Myometrial cell (primary cell): ENCODE data around the genes RNF181, C2orf68 and SFTPB.

GRCh38 chr2:85320221-85320869 is 7.4 kb downstream of the TGOLN2 start:
- RAMPAGE, long total RNA, result no peak

- RAMPAGE, long total RNA, result no peak
Measured at GRCh38 chr2:85327216-85327802, 480 bp downstream of the TGOLN2 start.

DNA sequence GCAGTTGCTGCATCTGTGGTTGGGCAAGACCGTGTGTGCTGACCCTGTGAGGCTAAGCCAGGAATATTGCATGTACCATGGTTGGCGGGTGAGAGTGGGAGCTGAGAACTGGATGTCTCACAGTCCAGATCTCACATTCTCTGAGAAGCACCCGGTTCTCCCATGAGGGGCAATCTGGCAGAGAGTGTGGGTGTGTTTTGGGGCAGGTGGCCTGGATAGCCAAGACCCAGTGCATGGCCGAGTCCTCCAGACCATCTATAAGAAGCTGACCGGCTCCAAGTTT is 16.6 kb downstream of the ELMOD3 start:
- RAMPAGE, long total RNA, result no peak

- RAMPAGE, long total RNA, result no peak
Measured at GRCh38 chr2:85396558-85397501, 13.3 kb downstream of the CAPG start.

DNA sequence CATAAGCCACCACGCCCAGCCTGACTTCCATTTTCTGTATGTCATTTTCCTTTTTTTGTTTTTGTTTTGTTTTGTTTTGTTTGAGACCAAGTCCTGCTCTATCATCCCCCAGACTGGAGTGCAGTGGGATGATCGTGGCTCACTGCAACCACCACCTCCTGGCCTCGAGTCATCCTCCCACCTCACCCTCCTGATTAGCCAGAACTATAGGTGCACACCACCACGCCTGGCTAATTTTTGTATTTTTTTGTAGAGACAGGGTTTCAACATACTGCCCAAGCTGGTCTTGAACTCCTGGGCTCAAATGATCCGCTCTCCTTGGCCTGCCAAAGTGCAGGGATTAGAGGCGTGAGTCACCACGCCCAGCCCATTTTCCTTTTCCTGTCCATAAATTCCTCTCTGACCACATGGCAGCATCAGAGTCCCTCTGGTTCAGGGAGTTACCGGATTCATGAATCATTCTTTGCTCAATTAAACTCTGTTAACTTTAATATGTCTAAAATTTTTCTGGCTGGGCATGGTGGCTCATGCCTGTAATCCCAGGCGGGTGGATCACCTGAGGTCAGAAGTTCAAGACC is 40.0 kb upstream of the MAT2A start:
- RAMPAGE, long total RNA, result no peak

GRCh38 chr2:85545202-85545544 is 6.2 kb downstream of the MAT2A start:
- RAMPAGE, long total RNA, result no peak

DNA sequence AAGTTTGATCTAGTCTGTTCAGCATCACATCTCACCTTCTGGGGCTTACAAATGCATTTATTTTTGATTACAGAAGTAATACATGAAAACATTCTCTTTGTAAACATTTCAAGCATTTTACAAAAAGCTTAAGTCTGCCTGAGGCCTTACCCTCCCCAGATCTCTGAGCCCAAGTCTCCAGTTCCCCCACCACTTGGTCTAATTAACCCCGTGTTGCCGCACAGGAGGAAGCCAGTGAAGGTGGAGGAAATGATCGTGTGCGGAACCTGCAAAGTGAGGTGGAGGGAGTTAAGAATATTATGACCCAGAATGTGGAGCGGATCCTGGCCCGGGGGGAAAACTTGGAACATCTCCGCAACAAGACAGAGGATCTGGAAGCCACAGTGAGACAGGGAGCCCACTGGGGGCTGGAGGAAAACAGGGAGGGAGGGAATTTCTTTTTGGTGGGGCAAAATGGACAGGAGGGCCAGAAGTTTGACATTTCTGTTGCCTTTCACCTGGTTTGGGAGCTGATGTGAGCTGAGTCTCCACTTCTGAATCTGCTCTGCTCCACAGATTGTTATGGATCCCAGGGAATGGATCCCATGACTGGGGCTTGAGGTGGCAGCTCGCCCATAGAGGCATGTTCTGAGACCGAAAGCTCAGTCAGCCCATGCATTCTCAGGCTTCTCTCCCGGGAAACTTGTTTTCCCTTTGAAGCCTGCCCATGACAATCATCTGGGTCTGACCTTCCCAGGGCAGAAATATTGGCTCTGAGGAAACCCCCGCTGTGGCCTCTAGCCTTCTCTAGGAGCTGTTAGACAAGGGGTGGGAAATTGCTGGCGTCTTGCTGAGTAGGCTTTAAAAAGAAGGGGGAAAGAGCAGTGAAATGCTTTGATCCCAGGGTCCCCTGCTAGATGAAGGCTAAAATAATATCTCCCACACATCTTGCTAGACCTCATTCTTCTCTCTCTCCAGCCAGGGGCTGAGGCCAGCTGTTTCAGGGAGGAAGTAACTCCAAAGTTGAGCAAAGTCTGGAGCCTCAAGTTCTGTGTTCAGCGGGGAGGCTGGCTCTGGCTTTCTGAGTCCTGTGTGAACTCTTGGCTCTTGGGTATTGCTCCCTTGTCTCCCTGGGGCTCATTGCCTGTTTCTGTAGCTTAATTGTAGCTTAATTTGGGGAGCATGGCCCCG is 1.8 kb downstream of the VAMP8 start:
- RAMPAGE, long total RNA, result no peak

GRCh38 chr2:85583594-85583851 is 708 bp upstream of the VAMP5 start:
- RAMPAGE, long total RNA, result no peak

- RAMPAGE, long total RNA, result no peak
Measured at GRCh38 chr2:85590979-85591363, 4.6 kb upstream of the RNF181 start.

- RAMPAGE, long total RNA, result start-site peak on the plus strand at chr2:85595721-85595757, 2,414 and 3,934 reads in 2 replicates
Measured at GRCh38 chr2:85594785-85595862, at the start of gene RNF181. Gene RNF181, plus strand, starts transcription at chr2:85595745.

DNA sequence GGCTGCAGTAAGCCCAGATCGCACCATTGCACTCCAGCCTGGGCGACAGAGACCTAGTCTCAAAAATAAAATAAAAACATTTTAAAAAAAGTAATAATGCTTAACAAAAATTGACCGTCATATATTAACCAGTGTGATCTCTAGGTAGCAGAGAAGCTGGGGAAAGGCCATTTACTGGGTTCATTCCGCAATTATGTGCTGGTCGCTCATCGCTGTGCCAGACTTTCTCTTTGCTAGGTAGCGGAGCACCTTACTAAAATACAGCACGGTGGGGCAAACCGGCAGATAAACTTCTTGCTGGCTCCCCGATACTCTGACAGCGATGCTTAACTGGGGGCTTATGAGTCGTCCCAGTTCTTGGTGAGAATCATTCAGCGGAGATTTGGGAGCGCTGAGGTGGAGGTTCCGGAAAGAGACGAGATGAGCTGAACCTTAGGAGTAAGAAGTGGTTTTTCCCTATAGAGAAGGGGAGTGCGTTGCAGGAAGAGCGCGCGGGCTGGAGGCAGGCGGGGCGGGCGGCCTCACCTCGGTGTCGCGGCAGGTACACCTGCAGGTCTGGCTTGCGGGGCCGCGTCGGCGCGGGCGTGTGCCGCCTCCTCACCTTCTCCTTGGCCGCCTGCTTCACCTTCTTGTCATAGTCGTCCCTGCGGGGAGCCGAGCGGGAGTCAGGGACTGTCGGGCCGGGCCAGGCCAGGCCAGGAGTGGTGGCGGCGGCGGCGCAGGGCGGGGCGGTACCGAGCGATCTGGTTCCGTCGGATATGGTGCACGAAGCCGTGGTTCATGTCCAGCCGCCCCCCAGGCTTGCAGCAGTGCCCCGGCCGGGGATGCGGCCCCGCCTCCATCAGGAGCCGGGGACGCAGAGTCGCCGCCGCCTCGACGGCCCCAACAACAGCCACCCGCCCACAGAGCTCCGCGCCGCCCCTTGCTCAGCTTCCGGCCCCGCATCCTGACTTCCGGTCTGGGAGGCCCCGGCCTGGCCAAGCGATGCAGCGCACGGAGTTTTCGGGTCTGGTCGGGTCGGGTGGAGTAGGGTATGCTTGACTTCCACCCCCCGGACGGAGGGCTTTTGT is at the start of gene C2orf68:
Gene C2orf68, minus strand, starts transcription at position 924 of the 1,070 bp plus-strand sequence.
- RAMPAGE, long total RNA, result start-site peak on the minus strand centred at position 908 of the sequence, 42 bp wide, 226 and 115 reads in 2 replicates

DNA sequence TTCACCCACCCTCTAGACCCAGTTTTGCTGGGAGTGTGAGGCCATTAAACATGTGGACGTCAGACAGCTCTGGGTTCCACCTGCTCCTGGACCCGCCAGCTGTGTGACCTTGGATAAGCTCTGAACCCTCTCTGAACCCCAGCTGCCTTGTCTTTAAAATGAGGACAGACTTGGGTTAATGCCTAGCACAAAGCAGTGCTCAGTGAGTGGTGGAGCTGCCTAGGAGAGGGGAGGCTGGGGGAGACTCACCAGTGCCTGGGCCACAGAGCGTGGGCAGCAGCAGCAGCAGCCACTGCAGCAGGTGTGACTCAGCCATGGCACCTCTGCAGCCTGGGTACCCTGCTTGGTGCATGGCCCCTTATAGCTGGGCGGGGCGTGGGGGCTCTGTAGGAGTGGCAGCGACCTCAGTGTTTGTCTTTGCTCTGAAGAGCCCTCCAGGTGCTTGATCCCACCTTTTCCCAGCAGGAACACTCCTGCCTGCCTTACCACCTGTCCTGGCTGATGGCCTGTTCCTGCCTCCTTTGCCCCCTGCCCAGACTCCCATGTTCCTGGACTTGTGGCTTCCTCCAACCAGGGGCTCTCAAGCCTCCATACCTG is at the start of gene SFTPB:
Gene SFTPB, minus strand, starts transcription at position 332 of the 597 bp plus-strand sequence.
- RAMPAGE, long total RNA, result no peak

- RAMPAGE, long total RNA, result no peak
Measured at GRCh38 chr2:85684891-85685257, 9.3 kb upstream of the GNLY start.

GRCh38 chr2:85698458-85699382 is 4.6 kb downstream of the GNLY start:
- RAMPAGE, long total RNA, result no peak

DNA sequence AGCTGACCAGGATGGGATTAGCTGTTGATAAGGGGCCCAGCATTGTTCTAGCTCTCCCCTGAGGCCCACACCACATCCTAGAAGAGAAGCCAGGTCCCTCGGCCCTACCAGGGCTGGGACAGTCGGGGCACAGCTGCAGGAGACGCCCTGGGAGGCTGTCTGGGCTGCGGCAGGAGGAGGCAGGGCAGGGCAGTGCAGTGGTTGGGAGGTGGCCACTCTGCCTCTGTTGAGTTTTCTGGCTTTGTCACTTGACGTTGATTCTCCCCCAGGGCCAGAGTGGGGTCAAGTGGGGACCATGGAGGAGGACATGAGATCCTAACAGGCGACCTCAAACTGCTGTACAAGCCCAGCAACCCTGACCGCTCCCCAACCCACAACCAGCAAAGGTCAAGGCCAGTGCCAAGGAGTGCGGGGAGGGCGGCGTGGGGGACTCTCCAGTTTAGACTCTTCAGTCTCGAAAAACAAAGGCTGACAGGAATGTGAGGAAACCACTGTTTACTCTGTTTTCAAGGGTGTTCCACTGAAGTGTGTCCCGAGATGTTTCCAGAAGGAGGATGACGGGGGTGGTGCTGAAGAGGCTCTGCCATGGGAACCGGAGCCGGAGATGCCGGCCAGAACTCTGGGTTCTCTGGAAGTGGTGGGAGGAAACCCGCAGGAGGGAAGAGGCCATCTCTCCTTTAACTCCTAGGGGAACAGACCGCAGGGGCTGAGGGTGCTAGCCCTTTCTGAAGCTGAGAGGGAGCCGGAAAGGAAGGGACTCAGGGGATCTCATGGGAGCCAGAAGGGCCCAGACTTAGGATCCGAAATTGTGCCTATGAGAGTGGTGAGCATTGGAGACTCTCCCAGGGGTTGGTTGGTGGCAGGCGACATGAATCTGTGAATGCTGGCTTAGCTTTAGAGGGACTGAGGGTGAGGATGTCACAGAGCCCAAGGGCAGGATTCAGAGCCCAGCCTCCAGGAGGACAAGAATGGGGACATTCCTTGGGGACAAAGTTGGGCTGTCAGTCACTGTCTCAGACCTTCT is 17.1 kb downstream of the GNLY start:
- RAMPAGE, long total RNA, result no peak

GRCh38 chr2:85712690-85713814 is 18.9 kb downstream of the GNLY start:
- RAMPAGE, long total RNA, result no peak

- RAMPAGE, long total RNA, result no peak
Measured at GRCh38 chr2:85725492-85725920, 28.3 kb upstream of the ATOH8 start.

DNA sequence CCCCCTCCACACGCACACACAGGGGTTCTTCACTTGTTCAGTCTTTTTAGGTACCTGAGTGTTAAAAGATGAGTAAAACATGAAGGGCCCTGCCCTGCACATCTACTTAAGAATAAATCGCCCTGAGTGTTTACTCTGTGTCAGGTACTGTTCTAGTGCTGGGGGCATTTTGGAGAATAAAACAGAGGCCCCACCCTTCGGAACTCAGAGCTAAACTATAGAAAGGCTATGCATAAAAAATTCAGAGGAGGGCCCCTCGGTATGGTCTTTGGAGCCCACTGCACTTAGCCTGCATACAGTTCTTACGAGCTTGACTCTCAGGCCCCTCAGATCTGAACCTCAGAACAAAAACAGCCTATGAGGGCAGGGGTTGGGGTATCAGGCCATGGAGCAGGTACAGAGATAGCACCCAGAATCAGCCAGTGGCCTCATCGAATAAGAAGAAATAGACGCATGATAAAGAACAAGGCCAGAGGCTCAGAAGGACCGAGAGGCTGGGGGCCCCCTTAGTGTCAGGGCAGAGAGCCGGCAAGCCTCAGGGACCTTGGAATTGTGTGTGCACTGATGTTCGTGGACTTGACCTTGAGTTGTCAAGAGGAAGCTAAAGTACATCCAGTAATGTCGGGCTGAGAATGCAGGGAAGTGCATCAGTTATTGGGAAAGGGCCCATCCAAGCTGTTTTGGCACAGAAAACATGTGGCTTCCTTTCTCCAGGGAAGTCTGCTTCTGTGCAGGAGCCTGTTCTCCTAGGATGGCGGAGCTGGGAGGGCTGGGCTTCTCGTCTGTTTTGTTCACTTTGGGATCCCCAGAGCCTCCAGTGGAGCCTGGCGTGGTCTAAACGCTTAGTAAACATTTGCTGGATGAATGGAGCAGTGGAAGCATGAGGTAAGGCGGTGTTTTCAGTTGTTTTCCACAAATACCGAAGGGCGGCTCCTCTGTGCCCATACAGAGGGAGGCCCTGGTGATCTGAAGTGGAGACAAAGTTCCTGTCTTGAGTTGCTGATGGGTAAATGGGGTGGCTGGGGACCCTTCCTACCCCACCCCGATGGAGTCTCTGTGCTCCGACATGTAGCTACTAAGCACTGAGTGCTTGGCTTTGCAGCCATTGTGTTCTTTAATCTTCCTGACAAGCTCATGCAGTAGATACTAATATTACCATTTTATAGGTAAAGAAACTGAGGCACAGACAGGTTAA is 23.6 kb downstream of the ATOH8 start:
- RAMPAGE, long total RNA, result no peak

DNA sequence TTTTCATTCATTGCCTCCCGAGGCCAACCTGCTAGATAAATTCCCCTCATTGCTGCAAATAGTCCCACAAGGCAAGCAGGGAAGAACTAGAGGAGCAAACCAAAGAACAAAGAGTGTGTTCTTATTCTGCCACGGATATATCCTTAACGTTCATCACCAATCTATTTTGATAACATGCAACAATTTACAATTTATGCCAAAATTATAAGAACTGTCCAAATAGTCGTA is 1.8 kb downstream of the ST3GAL5 start:
- RAMPAGE, long total RNA, result no peak

GRCh38 chr2:85904809-85905884 is 16.4 kb upstream of the ST3GAL5 start:
- RAMPAGE, long total RNA, result no peak